Sternocleidomastoid (tissue), 1 donor: Measurements from ENCODE around the genes ASB11, ACE2 and MAGEB17.

DNA sequence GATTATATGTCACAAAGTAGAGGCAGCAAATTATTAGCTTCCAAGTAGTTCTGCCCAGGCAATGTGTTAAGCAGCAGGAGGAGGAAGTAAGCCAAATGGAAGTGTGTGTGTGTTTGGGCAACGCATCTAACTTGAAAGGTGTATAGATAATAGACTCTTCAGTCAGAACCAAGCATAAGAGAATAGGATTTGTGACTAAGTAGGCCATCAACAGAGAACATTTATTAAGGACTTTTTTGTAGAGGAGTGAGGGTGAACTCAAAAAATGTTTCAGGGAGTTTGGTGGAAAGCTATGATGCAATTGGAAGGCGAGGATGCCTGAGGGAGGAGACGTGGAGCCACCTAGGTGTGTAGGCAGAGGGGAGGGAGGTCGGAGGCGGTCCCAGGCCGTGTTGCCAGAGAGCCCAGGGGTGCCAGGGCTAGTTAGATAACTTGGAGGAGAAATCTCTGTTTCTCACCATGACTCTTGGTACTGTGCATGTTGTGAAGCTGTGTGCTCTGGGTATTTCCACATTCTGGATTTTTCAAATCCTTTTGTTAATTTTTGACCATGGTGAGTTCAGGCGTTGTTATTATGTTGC, 4.3 kb downstream of the RAB9A start:
- PRO-cap = no peak

- PRO-cap = no peak
Observed at GRCh38 chrX:13695199-13696142, 6.5 kb downstream of the RAB9A start.

- PRO-cap = no peak
Observed at GRCh38 chrX:13762041-13762541, 27.5 kb downstream of the OFD1 start.

DNA sequence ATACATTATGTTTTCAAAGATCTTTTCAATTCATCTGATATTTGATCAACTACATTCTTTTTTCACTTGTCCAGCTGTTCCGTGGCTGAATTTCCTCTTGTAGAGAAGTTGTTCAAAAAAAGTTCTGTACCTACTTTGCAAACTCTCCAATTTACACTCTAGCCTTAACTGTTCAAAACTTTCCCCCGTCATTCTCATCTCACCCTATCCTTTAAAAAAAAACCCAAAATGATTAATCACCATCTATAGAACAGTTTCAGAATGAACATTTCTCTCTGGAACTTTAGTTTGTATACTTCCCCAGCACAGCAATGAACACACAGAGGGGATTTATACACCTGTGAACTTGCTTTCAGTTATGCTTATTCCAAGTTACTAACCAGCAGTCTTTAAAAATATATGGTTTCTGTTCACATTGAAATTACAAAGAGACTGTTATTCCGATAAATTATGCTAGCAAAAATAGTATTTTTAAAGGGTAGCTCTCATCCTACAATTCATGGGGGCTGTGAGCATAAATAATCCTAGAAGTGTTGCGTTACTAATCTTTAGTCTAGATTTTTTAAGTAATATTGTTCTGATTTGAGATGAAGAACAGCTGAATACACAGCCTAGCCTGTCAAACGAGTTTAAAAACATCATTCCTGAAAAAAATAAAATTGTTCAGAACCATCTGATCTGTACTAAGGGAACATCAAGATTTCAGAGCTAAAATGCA, 1.1 kb downstream of the GEMIN8 start:
- PRO-cap = no peak

- PRO-cap = no peak
Observed at GRCh38 chrX:15297955-15298713, 17.3 kb downstream of the ASB11 start.

DNA sequence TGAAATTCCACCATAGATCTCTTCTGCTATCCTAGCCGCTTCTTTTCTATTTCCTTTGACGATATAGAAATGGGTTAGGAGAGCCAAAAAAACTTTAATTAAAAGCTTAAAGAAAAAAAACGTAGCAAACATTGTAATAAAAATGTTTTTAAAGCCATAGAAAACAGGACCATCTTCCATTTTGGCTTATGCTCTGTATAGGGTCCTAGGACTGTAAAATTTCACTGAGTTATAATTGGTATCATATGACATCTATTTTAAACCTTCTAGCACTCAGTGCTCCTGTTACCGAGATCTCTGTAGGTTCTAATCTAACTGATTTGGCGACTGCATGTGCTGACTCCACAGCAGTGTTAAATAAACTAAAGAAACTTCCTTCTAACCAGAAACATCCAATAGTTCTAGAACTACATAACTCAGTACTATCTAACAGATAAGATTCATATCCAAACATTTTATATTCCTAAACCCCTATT, at the start of gene ASB11:
ASB11 (minus strand) TSS at position 215 of the 476 bp plus-strand sequence.
- PRO-cap = no peak

DNA sequence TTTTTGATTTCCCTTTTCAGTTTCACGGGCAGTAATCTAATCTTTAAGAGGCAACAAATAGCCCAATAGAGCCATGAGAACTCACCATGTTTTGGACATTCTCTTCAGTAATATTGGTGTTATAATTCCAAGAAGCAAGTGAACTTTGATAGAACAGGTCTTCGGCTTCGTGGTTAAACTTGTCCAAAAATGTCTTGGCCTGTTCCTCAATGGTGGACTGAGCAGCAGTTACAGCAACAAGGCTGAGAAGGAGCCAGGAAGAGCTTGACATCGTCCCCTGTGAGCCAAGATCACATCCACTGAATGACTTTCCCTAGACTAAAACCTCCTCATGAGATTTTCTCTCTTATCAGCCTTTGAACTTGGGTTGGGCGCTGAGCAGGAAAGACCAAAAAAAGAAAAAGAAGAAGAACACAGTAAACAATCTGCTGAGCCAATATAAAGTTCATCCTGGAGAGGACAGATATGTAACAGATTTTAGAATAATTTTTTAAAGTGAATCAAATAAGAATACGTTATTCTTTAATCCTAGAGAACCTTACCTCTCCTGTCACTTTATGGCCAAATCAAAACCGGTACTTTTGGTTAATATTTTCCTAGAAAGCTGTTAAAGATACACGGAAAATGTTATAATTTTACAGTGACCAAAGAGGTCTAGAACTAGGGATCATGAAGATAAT, at the start of gene ACE2:
ACE2 (minus strand) TSS at position 320 of the 680 bp plus-strand sequence.
- PRO-cap = no peak

DNA sequence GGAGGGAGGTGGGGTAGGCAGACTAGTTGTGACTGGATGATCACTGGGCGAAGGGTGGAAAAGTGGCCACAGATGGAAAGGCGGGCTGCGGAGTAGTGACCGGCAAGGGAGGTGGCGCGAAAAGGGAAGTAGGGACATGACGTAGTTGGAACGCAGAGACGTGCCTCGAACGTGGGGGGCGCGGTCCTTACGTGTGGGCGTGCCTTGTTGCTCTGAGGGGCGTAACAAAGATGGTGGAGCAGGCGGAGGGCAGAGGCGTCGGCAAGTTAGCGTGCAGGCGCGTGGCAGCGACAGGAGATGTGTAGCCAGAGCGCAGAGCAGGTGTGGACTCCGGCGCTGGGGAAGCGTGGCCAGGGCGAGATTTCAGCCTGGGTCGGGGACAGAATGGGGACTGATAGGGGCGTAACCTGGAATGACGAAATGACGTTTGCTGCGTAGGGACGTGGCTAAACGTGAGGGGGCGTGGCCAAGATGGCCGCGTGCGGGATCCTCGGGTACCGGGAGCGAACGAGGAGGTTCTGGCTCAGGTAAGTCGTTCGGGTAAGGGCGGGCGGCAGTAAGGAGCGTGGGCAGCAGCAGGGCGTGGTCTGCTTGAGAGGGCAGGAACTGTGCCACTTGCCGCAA, 10.8 kb upstream of the CLTRN start:
- PRO-cap = bidirectional peak, plus-strand start at position 453 of the sequence, minus-strand start at position 113 of the sequence

GRCh38 chrX:16167195-16167628, at the start of gene MAGEB17:
MAGEB17 (plus strand) TSS chrX:16167481.
- PRO-cap = no peak

GRCh38 chrX:16528471-16528855, 121.5 kb upstream of the S100G start:
- PRO-cap = no peak

GRCh38 chrX:16576918-16577311, 73.0 kb upstream of the S100G start:
- PRO-cap = no peak

DNA sequence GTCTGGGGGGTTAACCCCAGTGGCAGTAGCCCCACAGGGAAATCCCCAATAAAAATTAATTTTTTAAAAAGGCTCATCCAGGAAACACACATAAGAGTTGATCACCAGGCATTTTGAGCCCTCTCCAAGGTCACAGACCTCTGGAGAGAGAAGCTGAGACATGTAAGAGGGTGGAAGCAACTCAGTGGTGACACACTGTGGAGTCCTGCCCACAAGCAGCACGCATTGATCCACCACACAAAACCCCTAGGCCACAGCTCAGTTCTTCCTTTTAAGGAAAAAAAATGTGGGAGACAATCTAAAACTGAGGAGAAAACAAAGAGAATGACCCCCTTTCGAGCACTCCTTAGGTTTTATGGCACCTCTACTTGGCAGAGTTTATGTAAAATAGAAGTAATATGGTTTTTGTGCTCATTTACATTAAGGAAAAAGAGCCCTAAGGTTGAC, 71.7 kb upstream of the S100G start:
- PRO-cap = no peak

- PRO-cap = no peak
Observed at GRCh38 chrX:16743949-16744358, 24.5 kb downstream of the SYAP1 start.

GRCh38 chrX:16857895-16858120, 12.4 kb downstream of the RBBP7 start:
- PRO-cap = no peak

DNA sequence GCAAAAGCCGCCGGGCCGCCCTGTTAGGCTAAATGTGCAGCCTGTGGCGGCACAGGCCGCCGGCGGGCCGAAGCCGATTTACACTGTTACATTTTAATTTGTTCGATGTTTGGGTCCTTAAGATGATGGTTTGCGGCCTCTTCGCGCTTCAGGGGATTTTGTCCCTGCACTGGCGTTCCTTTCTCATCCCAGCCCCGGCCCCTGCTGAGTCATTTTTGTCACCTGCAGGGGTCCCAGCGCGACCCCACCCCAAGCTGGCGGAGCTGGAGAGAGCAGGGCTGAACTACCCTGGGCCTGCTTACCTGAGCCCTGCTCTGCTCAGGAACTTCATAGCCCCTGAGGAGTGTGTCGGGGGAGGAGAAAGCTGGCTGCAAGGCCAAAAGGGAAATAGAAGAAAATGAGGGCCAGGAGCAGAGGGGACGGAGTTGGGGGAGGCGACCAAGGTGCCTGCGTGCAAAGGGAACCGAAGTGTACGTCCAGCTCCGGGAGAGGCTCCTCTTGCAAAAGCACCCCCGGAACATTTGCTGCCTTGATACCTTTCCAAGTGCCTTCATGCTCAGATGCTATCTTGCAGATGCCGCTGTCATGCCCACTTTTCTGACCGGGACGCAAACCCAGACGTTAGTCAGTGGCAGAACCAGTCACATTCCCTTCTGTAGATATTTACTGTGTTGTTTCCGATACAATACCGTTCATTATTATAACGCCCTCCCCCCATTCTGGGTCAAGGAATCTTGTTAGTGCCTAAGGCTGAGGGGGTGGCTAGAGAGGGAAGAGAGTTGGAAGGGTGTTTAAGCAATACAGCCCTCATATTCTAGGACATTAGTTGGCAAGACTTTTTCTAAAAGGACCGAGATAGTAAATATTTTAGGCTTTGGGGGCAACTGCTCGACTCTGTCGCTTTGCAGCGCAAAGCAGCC, 1.1 kb upstream of the RBBP7 start:
- PRO-cap = no peak

DNA sequence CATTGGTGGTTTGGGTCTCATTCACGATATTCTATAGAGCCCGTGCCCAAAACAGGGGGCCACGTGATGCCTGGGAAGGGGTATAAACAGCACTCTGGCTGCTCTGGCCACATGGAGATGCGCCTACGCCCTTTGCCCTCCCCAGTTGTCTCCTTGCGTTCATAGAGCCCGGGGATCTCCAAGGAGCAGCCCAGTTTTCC, 466 bp upstream of the NHS start:
- PRO-cap = no peak

DNA sequence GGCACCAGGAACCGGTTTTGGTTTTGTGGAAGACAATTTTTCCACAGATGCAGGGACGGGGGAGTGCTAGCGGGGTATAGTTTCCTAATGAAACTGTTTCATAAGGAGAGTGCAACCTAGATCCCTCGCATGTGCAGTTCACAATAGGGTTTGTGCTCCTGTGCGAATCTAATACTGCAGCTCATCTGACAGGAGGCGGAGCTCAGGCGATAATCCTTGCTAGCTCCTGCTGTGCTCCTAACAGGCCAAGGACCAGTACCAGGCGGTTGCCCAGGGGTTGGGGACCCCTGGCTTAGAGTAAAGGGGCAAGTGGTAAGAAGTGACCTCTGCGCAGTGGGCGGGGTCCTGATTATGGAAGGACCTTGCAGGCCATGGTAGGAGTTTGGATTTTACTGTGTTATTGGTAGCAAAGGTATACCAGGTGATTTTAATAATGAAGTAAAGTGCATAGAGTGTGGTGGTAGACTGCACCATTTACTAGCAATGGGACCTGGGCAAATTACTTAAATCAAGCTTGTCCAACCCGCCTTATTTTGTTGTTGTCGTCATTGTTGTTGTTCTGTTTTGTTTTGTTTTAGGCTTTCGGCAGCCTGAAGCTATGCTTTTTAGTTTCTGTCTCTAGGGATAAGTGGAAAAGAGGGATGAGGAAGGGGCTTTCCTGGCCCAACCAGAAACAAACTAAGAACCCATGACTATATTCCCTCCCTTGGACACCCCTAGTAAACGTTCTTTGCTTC, 4.0 kb downstream of the SCML1 start:
- PRO-cap = no peak

GRCh38 chrX:18098709-18099047, 122.0 kb downstream of the BEND2 start:
- PRO-cap = no peak

GRCh38 chrX:18104103-18105089, 116.3 kb downstream of the BEND2 start:
- PRO-cap = no peak

DNA sequence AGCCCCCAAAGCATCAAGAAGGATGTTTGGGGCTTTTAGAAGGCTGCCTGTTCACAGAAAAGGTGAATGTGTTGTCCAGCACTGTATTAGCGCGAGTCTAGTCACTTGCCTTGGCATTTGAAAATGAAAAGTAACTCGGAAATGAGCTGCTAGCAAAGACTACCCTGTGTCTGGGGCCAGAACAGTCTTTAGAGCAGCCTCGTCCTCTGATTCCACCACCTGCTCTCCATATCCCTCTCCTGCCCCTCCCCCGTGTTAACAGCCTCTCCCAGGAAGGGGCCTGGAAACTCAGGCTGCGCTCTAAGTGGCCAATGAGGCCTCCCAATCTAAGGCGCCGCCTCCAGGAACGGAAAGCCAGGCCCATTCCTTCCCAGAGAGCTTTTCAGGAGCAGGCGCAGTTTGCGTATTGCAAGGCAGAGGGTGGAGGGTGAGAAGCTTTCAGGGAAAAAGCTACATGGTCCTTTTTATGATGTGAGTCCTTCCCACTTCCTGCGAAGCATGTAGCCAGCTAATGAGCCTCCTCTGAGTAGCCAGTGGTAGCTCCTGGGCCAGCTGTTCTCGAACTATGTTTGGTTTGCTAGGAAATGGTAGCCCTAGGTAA, 31.2 kb downstream of the RS1 start:
- PRO-cap = no peak